Measurements from ENCODE around the genes FBLN7, ZC3H8 and RGPD8.

DNA sequence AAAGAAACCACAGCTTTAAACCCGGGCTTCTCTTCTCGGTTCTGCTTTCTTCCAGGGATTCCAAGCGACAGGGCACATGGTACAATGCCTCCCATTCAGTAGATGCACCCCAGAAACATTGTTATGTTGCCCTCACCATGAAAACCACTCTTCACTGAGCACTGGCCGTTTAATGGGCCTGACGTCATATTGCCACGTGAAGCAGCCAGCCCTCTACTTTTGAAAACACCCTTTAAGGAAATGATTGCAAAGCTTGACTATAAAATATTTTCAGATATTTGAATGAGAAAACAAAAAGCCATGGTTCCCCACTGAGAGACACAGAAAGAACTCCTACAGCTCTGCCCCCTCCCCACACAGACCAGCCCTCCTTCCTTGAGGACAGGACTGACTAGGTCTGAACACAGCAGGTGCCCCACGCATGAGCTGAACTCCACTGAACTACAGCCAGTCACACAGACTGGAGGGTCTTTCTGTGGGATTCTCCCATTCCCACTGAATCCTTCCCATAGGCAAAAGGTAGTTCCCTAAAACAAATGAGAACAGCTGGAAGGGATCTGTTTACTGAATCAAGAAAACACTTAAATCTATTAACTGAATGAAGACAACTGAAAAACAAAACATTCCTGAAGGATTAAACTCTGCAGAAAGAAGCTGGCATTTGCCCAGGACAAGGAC lies 349.0 kb downstream of the ANAPC1 start:
- PRO-cap = no peak

DNA sequence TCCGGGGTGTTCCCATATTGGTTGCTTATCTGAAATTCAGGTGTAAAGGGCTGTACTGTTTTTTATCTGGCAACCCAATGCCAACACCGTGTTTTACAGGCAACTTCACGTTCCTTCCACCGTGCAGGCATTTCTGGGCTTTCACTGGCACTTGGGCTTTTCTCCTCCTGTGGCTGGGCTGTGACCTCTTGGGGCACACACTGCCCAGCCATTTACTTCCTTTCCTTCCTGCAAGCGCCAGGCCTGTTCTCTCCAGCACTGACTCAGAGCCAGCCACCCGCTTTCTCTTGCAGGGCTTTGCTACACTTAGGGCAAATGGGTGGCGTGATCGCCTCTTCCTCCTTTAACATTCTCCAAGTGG lies 21.7 kb downstream of the MERTK start:
- PRO-cap = unidirectional peak, minus-strand start at position 264 of the sequence

DNA sequence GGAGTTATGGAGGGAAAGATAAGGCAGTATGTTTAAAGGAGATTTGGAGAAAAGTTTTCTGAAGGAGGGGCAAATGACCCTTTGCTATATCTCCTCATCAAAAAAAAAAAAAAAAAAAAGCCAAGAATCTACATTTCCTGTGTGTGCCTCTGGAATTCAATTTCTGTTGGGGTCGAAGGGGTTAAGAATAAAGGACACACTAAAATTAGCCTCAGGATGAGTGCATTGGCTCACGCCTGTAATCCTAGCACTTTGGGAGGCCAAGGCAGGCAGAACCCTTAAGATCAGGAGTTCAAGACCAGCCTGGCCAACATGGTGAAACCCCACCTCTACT lies 75.5 kb downstream of the MERTK start:
- PRO-cap = no peak

- PRO-cap = no peak
Observed at GRCh38 chr2:112009612-112010405, 45.3 kb upstream of the TMEM87B start.

DNA sequence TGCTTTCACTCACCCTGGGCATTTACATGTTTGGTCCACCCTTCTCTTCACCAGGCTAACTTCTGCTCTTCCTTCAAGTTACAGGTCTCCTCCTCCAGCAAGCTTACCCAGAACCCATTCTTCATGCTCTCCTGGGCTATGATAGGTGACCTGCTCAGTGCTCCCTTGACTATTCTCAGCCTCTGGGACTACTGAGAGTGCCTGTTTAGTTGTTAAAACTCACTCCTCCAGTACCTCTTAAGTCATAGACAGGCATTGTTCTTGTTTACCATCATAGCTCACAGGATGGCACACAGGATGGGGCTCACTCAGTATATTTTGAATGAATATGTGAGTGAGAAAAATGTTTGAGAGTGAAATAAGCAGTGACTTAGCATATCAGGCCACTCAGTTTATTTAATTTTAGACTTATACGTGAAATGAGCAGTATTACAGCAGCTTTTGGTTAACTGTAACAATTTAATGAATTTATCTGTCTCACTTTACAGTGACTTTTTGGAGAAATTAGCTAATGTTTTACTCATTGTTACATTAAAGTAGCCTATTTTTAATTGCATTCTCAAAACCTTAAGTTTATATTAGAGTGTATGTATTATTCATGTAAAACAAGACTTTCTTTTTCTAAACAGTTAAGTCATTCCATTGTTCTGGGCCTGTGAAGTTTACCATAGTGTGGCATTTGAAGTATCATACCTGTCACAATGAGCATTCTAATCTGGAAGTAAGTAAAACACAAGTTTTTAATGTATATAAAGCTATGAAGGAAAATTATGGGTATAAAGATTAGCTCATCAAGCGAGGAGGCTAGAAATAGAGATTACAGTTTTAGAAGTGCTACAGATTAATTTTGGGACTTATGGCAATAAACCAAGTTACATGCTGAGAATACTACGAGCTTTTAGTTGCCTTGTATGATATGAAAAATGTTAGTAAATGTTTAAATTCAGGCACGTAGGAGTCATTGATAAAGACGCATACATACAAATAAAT lies 8.8 kb downstream of the TMEM87B start:
- PRO-cap = no peak

DNA sequence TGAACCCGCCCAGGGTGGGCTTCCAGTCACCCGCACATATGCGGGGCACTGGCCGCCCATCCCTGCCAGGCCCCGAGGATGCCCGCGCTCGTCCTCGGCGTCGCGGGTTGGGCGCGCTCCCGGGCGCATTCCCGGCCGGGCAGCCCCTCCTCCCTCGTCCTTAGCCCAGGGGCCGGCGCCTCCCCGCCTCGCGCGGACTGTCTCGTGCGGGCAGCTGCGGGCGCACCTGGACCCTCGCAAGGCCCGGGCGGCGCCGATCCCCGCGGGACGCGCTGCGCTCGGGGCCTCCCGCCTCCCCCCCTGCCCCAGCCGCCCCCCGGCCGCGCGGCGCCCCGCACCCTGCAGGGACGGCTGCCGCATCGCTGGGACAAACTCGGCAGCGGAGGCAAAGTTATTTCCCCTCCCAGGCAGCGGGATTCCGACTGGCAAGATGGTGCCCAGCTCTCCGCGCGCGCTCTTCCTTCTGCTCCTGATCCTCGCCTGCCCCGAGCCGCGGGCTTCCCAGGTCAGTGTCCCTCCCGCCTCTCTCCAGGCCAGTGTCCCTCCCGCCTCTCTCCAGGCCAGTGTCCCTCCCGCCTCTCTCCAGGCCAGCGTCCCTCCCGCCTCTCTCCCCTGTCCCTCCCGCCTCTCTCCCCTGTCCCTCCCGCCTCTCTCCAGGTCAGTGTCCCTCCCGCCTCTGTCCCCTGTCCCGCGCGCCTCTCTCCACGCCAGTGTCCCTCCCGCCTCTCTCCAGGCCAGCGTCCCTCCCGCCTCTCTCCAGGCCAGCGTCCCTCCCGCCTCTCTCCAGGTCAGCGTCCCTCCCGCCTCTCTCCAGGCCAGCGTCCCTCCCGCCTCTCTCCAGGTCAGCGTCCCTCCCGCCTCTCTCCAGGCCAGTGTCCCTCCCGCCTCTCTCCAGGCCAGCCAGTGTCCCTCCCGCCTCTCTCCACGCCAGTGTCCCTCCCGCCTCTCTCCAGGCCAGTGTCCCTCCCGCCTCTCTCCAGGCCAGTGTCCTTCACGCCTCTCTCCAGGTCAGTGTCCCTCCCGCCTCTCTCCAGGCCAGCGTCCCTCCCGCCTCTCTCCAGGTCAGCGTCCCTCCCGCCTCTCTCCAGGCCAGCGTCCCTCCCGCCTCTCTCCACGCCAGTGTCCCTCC lies at the start of gene FBLN7:
TSS of gene FBLN7 (plus strand) at position 160 of the 1,129 bp plus-strand sequence.
- PRO-cap = no peak

DNA sequence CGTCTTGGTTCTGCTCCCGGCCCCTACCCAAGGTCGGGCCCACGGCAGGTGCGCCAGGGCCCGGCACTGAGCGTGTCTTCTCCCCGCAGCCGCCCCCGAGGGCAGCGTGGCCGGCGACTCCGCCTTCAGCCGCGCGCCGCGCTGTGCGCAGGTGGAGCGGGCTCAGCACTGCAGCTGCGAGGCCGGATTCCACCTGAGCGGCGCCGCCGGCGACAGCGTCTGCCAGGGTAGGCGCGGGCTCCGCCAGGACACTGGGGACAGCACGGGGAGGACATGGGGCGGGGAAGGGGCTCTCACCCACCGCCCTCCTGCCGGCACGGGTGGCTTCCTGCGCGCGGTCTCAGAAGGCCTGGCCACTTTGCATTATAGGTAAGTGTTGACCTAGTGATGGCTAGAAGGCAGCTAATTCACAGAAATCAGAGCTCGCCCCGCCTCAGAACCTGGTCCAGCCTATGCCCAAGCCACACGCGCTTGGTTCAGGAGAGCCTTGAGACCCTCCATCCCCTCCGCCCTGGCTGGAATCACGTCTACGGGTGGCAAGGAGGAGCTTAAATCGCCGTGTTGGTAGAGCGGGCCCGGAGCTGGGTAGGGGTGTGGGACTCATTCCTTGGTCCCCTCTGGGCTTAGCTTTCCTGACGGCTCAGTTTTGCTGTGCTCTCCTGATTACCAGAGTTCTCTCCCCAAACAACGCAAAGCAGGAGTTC lies 43.6 kb downstream of the FBLN7 start:
- PRO-cap = no peak

GRCh38 chr2:112254216-112255281 lies at the start of gene ZC3H8:
ZC3H8 (minus strand) TSS chr2:112255042.
- PRO-cap = bidirectional peak, plus-strand start at chr2:112254841, minus-strand start at chr2:112254749; bidirectional peak, plus-strand start at chr2:112255140, minus-strand start at chr2:112255059

GRCh38 chr2:112272460-112273534 lies 2.6 kb upstream of the ZC3H6 start:
- PRO-cap = no peak

- PRO-cap = bidirectional peak, plus-strand start at chr2:112275570, minus-strand start at chr2:112275422
Observed at GRCh38 chr2:112275005-112275494, 347 bp upstream of the ZC3H6 start.

GRCh38 chr2:112280827-112281985 lies 5.8 kb downstream of the ZC3H6 start:
- PRO-cap = no peak

- PRO-cap = no peak
Observed at GRCh38 chr2:112309674-112310353, 34.4 kb downstream of the ZC3H6 start.

DNA sequence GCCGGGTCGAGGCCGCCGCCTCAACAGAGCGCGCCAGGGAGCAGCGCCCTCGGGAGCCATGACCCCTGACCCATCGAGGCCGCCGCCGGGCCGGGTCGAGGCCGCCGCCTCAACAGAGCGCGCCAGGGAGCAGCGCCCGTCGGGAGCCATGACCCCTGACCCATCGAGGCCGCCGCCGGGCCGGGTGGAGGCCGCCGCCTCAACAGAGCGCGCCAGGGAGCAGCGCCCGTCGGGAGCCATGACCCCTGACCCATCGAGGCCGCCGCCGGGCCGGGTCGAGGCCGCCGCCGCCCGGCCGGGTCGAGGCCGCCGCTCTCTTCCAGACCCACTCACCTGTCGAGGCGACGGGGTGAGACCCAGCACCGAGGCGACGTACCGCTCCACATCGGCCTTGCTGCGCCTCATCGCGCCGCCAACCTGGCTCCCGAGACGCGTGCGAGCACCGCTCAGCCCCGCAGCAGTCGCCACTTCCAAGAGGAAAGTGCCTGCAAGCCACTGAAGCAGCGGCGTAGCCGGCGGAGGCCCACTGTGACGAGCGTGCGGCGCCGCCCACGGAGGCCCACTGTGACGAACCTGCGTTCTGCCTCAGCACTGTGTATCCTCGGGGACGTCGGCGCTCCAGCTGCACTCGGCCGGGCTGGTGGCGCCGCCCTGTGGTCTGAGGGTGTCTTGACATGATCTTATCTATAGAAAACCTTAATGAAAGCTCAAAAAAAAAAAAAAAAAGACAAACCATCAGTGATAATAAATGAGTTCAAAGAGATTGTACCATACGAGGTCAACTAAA lies at the start of gene RGPD8:
TSS of gene RGPD8 (minus strand) at position 597 of the 787 bp plus-strand sequence.
- PRO-cap = no peak

DNA sequence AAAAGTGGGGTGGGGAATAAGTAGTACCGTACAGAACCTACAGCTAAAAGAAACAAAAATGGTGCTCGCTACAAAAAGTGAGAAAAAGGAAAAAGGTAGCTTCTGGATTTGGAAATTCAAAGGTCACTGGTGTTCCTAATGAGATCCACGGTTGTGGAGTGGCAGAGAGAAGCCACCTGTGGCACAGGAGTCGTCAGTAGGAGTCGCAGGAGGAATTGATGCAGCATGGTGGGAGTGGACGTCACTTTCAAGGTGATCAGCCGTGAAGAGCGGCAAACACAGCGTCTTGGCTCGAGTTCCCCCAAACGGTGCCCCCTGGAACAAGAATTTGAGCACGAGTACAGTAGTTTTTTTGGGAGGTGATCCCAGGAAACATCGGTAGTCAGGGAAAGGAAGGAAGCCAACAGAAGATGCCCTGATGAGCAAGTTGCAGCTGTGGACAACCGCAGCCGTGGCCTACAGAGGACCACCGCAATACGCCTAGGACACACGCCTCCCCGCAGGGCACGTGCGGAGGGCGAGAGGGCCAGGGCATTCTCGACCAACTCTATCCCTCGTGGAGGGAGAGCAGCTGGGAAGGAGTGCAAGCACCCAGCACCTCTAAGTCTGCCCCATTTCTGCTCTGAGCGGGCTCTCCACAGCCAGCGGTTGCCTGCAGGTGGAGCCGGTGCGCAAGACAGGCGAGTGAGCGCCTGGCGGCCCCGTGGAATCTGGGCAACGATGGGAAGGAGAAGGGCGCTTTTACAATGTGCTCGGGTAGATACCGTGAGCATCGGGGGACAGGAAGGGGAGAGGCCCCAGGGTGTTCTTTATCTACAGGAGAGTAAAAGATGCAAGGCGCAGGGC lies 1.2 kb upstream of the TTL start:
- PRO-cap = unidirectional peak, plus-strand start at position 717 of the sequence

DNA sequence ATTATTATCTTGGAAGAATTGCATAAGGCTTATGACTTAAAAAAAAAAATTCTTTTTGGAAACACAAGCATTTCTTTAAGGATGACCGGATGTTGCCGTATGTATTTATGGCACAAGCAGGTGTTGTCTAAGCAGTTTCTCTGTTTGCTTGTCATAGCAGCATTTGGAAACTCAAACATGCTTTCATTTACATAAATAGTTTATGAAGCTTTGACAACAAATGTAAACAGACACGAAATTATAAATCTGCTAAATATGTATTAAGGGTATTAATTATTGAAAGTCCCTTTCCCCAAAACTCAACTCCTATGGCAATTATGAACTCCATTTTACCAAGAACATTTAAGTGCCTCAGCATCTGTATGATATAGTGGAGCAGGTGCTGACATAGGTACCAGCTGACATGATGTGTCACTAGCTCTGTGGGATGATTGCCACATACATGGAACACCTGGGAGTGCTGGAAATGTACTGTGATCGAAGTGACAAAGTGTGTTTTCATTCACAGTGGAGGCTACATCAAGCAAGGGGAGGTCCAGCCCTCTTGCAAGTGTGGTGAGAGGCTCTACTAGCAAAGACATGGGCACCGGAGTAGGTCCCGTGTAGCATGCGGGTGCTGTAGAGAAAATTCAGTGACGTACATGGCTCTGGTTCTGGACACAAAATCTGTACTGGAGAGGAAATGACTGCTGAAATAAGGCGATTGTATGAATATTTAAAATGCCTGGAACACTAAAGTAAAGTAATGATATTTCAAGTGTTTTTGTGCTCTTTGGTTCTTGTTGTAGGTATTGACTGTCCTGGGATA lies 10.4 kb upstream of the POLR1B start:
- PRO-cap = no peak

DNA sequence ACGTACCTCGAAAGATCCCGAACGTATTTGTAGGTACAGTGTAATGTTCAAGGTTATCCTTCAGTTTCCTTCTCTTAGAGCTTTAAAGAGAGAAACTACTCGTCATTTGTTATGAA lies 607 bp downstream of the POLR1B start:
- PRO-cap = no peak

DNA sequence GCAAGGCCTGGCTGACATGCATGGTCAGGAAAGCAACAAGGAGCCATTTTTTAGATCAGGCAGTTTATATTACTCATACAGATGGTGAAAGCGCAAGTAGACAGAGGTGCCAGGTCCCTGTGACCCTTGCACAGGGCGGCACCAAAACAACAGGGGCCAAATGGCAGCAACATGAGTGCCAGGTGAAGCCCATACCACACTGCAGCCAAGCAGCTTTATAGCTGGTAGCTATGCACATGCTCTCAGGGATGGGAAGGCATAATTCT lies 22.2 kb downstream of the CHCHD5 start:
- PRO-cap = unidirectional peak, plus-strand start at position 174 of the sequence

DNA sequence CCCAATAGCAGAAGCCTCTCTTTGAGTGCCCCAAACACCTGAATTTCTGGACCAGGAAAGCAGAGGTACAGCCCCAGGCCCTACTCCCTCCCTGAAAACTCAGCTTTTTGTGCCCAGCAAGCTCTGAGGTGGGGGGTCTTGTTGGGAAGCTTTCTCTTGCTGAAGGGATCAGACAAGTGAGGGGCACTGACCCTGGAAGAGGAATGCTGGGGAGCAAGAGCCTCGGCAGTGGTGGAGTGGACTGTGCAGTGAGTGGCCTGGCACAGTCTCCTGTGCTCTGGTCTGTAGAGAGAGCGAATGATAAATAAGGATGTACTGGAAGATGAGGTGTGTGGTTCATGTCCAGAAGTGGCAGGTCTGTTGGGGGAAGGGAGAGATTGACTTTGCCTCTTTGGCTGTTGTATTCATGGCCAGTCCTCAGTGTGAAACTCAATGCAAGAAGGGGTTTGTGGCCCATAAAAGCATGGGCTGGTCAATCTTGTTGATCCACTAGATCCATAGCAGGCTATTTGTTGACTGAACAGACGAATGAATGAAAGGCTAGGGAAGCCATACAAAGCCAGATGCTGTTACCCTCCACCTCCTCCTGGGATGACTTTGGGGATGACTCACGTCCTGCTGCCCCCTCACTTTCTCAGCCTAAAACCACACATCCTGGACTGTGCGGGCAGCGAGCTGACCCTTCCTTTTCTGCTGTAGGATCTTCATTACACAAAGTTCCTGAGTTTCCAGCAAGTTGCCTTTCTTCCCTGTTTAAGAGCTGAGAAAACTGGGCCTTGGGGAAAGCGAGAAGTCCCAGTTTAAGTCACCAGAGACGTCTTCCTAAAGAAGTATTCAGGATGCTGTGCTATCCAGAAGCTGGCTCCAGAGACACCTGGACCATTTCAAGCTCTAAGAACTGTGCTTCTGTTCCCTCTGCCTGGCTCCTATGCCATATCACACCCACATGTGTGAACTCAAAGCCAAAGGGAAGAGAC lies 5.1 kb upstream of the SLC20A1 start:
- PRO-cap = no peak

DNA sequence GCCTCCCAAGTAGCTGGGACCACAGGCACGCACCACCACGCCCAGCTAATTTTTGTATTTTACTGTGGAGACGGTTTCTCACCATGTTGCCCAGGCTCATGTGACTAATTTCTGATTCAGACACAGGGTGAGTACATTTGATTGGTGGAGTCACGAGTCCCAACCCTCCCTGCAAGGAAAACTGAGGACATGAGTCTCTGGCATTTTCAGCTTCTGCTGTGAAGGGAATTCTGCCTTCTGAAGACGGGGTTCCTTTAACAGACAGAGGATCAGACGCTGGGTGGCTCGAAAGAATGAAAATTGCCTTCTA lies 29.7 kb upstream of the NT5DC4 start:
- PRO-cap = no peak

- PRO-cap = no peak
Observed at GRCh38 chr2:112794015-112794516, 9.8 kb upstream of the IL1A start.

Data from ileum (tissue), 1 donor.